Uterus (tissue), 7 donors: ENCODE results near the genes KIF3C, TMEM214 and AGBL5.

- PRO-cap, 4 experiments, result no peak in any of the 4 experiments
- RAMPAGE, long total RNA, 2 experiments, result no peak in any of the 2 experiments
- RRBS, result 27% methylated on average over 6 of the region's 36 CpGs
Observed at GRCh38 chr2:25160906-25161459, 7.4 kb downstream of the POMC start.

GRCh38 chr2:25215681-25216683 lies 47.6 kb upstream of the POMC start:
- PRO-cap, 4 experiments, result peak in 4 of 4 experiments; most common plus-strand start chr2:25216255 (in 3); most common minus-strand start chr2:25216123 (in 2)
- RAMPAGE, long total RNA, 2 experiments, result no peak in any of the 2 experiments
- RRBS, result 3% methylated on average over 37 of the region's 86 CpGs

DNA sequence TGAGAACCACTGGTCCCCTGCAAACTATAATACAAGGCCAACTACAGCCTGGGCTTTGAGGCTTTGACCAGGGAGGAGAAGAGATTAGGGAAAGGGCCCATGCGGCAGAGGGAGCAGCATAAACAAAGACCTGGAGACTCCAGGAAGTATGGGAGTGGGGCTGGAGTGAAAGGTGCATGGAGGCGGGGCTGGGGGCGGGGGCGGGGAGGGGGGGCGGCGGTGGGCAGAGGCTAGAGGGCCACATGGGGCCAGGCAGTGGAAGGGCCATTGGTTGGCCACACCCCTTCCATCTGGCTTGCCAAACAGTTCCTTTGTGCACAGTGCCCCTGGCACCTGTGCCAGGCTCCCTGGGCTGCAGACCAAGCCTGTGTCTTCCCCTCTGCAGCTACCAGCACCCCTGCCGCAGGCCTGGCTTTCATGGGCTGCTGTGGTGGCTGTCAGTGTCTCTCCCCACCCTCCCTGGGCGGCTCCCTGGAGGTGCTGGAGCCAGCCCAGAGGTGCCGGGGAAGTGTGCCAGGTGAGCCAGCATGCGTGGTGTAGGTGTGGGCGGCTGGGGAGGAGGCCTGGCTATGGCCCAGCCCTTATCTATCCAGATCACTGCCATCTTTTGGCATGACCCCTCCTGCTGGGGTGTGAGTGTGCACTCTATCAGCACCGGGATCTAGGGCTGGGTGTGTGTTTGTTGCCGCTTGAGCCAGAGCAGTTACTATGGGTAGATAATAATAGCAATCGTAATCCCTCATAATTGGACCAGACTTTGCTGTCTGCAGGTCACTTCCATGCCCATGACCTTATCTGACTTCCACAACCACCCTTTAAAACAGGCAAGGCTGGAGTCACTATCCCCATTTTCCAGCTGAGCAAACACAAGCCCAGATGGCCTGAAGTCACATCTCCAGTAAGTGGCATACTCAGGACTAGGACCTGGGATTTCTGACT lies 30.5 kb downstream of the DNMT3A start:
- PRO-cap, 4 experiments, result peak in 2 of 4 experiments; most common plus-strand start position 305 of the sequence (in 1); most common minus-strand start position 140 of the sequence (in 1)
- RAMPAGE, long total RNA, 2 experiments, result no peak in any of the 2 experiments
- RRBS, result no CpG with 5 or more reads among the region's 14 CpGs

DNA sequence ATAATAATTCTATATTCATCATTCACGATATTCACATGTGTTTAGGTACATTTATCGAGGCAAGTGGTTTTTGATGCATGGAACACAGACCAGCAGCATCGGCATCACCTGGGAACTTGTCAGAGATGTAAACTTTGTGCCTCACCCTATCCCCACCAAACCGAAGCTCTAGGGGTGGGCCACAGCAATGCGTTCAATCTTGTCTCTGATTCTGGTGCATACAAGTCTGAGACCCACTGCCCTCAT lies 78.1 kb upstream of the DNMT3A start:
- PRO-cap, 4 experiments, result no peak in any of the 4 experiments
- RAMPAGE, long total RNA, 2 experiments, result no peak in any of the 2 experiments
- RRBS, result no CpG with 5 or more reads among the region's 5 CpGs

- PRO-cap, 4 experiments, result no peak in any of the 4 experiments
- RAMPAGE, long total RNA, 2 experiments, result no peak in any of the 2 experiments
- RRBS, result no CpG with 5 or more reads among the region's 2 CpGs
Observed at GRCh38 chr2:25571361-25571904, 101.9 kb downstream of the DTNB start.

GRCh38 chr2:25982323-25983110 lies at the start of gene KIF3C:
KIF3C (minus strand) TSS chr2:25982497.
- PRO-cap, 4 experiments, result peak in 4 of 4 experiments; most common plus-strand start chr2:25982612 (in 2); most common minus-strand start chr2:25982477 (in 4)
- RAMPAGE, long total RNA, 2 experiments, result start-site peak on the minus strand in 1 of 2 experiments, at chr2:25982474-25982507 at its widest, 33 reads per replicate
- RRBS, result 2% methylated on average over 20 of the region's 63 CpGs

GRCh38 chr2:26011659-26012403 lies 22.1 kb upstream of the RAB10 start:
- PRO-cap, 4 experiments, result no peak in any of the 4 experiments
- RAMPAGE, long total RNA, 2 experiments, result no peak in any of the 2 experiments
- RRBS, result no CpG with 5 or more reads among the region's 10 CpGs

DNA sequence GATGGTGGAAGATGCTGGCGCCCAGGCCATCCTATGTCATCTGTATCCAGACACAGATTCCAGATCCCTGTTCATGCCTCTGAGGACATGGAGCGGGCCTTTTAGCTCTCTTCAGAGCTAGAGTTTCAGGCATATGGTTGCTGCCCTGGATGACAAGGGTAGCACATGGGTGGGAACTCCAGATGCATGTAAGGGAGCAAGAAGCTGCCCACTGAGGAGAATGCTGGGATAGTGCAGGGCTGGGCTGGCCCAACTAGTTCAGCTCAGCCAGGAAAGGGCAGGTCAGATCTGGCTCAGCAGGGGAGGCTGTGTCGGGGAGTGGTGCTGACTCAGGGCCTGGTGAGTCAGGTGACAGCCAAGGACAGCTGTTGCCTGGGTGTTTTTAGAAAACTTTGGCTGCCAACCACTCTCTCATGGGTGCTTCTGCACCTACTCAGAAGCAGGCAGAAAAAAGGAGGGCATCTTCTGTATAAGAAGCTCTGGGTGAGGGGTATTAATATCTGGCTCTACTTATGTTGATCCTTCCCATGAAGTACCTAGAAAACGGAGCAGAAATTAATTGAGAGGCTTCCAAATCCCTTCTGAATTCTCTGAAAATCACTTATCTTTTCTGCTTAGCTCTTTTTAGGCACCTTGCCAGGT lies 15.8 kb upstream of the RAB10 start:
- PRO-cap, 4 experiments, result no peak in any of the 4 experiments
- RAMPAGE, long total RNA, 2 experiments, result no peak in any of the 2 experiments
- RRBS, result no CpG with 5 or more reads among the region's 4 CpGs

- PRO-cap, 4 experiments, result no peak in any of the 4 experiments
- RAMPAGE, long total RNA, 2 experiments, result no peak in any of the 2 experiments
- RRBS, result no CpG with 5 or more reads among the region's 3 CpGs
Observed at GRCh38 chr2:26059540-26060038, 25.7 kb downstream of the RAB10 start.

GRCh38 chr2:26073188-26074272 lies 39.6 kb downstream of the RAB10 start:
- PRO-cap, 4 experiments, result no peak in any of the 4 experiments
- RAMPAGE, long total RNA, 2 experiments, result no peak in any of the 2 experiments
- RRBS, result no CpG with 5 or more reads among the region's 5 CpGs

DNA sequence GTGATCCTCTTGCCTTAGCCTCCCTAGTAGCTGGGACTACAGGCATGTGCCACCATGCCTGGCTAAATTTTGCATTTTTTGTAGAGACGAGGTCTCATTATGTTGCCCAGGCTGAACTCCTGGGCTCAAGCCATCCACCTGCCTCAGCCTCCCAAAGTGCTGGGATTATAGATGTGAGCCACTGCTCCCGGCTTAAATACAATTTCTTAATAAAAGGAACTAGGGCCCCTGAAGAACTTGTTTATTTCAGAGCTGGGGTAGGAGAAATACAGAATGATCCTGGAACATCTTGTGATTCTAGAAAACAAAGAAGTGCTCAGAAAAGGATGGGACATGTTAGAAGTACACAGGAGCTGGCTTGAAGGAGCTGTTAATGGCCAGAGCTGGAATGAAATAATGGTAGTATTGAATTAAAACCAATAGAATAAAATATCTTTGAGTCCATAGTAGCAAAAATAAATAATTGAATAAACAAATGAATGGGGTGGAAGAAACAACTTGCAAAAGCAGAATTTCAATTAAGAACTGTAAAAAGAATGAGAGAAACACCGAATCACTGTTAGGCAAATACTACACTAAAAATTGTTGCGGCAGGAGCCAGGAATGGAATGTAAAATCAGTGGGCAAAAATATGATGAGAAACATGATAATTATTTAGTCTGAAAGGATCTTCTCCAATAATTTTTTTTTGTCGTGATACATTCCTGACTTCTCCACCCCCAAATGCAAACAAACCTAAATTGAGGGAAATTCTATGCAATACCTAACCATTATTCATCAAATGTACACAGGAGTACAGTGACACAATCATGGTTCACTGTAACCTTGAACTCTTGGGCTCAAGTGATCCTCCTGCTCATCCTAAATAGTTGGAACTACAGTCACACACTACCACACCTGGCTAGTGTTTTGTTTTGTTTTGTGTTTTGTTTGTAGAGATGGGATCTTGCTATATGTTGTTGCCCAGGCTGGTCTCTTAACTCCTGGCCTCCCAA lies 46.2 kb downstream of the RAB10 start:
- PRO-cap, 4 experiments, result no peak in any of the 4 experiments
- RAMPAGE, long total RNA, 2 experiments, result no peak in any of the 2 experiments
- RRBS, result no CpG with 5 or more reads among the region's 5 CpGs

DNA sequence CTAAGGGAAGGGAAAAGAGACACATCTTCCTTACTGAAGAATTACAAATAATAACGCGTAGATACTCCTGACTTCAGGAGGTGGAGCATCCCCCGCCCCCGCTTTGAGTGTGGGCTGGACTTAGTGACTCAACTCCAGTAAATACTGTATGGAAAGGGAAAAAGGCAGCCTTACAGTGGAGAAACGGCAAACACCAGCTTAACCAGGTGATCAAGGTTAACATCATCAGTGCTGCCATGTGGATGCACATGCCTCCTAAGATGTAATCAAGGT lies 47.9 kb downstream of the HADHB start:
- PRO-cap, 4 experiments, result peak in 1 of 4 experiments; most common plus-strand start position 167 of the sequence (in 1)
- RAMPAGE, long total RNA, 2 experiments, result no peak in any of the 2 experiments
- RRBS, result no CpG with 5 or more reads among the region's 5 CpGs

GRCh38 chr2:26347282-26347738 lies 721 bp upstream of the ADGRF3 start:
- PRO-cap, 4 experiments, result peak in 1 of 4 experiments; most common minus-strand start chr2:26347353 (in 1)
- RAMPAGE, long total RNA, 2 experiments, result no peak in any of the 2 experiments
- RRBS, result no CpG with 5 or more reads among the region's 5 CpGs

DNA sequence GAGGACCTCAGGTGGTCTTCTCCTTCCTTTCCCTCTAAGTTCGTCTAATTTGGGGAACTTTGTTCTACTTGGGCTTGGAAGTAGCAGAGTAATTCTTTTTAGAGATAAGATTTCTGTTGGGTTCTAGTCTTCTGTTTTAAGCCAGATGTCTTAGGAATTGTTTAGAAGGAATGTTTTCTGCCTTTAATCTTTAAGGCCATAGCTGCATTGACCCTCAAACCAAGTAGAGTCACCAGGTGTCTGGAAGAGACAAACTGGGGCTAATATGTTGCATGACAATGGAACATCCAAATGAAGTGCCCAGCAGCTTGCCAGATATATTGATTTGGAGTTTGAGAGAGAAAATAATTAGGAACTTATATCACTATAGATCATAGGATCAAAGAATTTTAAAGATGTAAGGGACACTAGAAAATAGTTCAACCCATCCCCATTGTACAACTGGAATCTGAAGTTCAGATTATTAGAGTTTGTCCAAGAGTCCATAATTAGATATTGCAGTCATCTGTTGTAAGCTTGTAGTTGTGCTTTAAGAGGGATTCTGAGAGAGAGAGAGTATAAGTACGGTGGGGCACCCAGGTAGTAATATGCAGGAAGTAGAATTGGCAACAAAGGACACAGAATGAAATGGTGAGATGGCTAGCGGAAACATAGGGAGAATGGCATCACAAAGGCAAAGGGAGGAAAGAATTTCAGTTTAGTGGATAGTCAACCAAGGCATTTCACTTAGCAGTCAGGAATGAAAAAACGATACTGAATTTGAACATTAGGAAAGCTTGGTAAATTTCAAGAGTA lies 19.8 kb upstream of the DRC1 start:
- PRO-cap, 4 experiments, result no peak in any of the 4 experiments
- RAMPAGE, long total RNA, 2 experiments, result no peak in any of the 2 experiments
- RRBS, result no CpG with 5 or more reads among the region's 4 CpGs

DNA sequence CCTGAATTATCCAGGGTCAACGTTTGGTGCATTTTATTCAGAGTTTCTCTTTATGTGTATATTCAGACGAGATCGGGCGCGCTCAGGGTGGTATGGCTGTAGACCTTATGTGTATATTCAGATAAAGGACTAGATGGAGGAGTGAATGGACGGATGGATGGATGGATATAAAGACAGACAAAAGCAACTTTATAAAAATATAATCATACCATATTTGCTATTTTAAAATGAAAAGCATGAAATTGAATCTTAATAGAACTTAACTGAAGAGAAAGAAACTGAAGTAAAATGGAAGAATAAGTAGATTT lies 9.2 kb downstream of the FAM166C start:
- PRO-cap, 4 experiments, result no peak in any of the 4 experiments
- RAMPAGE, long total RNA, 2 experiments, result no peak in any of the 2 experiments
- RRBS, result no CpG with 5 or more reads among the region's 6 CpGs

DNA sequence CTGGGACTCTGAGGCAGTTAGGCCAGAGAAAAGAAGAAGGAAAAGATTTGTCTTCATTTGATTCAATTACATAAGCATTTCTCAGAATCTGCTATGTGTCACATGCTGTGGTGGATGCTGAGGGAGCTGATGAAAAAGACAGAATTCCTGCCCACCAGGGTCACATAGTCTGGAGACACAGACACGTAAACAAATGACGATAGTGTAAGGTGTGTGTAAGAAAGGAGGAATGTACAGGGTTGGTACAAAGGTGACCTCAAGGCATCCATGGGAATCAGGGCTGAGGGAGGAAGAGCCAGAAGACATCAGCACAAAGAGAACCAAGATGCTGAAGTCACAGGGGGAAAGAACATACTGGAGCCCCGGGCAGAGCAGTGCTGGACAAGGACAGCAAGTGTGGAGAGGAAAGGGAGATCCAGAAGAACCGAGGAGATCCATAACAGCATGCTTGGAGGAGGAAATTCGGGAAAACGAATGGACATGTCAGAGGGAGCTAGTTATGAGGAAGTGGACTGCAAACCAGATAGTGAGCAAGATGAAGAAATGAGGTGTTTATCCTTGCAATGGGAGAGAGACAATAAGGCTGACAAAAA lies 1.2 kb upstream of the MAPRE3 start:
- PRO-cap, 4 experiments, result no peak in any of the 4 experiments
- RAMPAGE, long total RNA, 2 experiments, result no peak in any of the 2 experiments
- RRBS, result no CpG with 5 or more reads among the region's 6 CpGs

DNA sequence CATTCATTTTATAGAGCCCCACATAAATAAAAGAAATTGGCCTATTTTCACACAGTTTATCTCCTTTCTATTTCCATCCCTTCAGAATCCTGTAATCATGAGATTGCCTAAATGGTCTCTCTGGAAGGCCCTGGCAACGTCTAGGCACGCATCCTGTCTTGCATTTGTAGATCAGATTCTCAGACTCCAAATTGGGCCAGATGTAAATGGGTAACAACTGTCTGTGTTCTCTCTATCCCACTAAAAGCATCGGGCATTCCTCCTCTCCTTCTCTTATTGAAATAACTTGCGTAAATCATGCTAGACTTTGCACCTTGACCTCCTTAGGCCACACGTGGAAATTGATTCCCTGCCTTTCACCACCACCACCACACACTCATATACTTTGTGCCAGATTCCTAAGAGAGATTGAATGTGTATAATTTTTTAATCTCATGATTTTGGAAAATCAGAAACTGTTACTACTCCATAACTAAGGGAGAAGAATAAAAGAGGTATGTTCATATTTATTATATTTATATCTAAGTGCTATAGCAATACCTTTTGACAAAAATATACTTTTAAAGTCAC lies 21.3 kb downstream of the MAPRE3 start:
- PRO-cap, 4 experiments, result no peak in any of the 4 experiments
- RAMPAGE, long total RNA, 2 experiments, result no peak in any of the 2 experiments
- RRBS, result no CpG with 5 or more reads among the region's 5 CpGs

- PRO-cap, 4 experiments, result no peak in any of the 4 experiments
- RAMPAGE, long total RNA, 2 experiments, result no peak in any of the 2 experiments
- RRBS, result no CpG with 5 or more reads among the region's 3 CpGs
Observed at GRCh38 chr2:27018124-27018551, 14.6 kb upstream of the TMEM214 start.

DNA sequence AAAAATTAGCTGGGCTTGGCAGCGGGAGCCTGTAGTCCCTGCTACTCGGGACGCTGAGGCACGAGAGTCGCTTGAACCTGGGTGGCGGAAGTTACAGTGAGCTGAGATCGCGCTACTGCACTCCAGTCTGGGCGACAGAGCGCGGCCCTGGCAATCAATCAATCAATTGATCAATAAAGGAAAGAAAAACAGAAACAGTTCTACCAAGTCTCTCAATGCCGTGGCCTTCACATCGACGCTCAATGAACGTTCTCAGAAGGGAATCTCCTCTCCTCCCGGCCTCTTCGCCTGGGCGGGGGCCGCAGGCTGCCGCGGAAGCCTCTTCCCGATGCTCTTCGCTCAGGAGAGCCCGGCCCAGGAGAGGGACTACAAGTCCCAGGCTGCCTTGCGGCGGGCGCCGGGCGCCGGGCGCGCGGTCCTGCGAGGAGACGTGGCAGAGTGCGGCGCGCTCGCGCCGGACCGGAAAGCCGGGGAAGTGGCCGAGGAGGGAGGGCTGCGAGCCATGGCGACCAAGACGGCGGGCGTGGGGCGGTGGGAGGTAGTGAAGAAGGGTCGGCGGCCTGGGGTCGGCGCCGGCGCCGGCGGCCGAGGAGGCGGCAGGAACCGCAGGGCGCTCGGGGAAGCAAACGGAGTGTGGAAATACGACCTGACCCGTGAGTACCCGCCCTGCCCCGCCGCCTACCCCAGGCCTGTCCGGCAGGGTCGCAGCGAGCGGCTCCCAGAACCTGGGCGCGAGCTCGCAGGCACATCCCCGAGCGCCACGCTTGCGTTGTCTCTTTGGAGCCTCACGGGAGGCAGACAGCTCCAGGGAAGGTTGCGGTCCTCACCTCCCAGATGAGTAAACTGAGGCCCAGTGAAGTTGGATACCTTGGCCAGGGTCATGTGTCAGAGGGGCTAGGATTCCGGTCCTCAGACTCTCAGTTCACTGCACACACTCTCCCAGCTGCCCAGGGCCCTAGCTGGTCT lies at the start of gene TMEM214:
TSS of gene TMEM214 (plus strand) at position 452 of the 966 bp plus-strand sequence.
- PRO-cap, 4 experiments, result peak in 4 of 4 experiments; most common plus-strand start position 436 of the sequence (in 2); most common minus-strand start position 361 of the sequence (in 3)
- RAMPAGE, long total RNA, 2 experiments, result start-site peak on the plus strand in 1 of 2 experiments, centred at position 481 of the sequence, 39 reads per replicate
- RRBS, result 2% methylated on average over 42 of the region's 83 CpGs

- PRO-cap, 4 experiments, result peak in 4 of 4 experiments; most common plus-strand start chr2:27051668 (in 4); most common minus-strand start chr2:27051548 (in 4)
- RAMPAGE, long total RNA, 2 experiments, result no peak in any of the 2 experiments
- RRBS, result 3% methylated on average over 12 of the region's 64 CpGs
Observed at GRCh38 chr2:27051427-27052102, at the start of gene AGBL5. AGBL5 (plus strand) TSS chr2:27051668.